Bronchial epithelial cell (primary cell): Measurements from ENCODE around the genes SIN3B, ABHD8, MRPL34 and CCDC194.

- RRBS, 2 experiments = 1 to 2% methylated on average over 32 of the region's 71 CpGs
Observed at GRCh38 chr19:16829107-16830251, at the start of gene SIN3B. Gene SIN3B, plus strand, starts transcription at chr19:16829398.

DNA sequence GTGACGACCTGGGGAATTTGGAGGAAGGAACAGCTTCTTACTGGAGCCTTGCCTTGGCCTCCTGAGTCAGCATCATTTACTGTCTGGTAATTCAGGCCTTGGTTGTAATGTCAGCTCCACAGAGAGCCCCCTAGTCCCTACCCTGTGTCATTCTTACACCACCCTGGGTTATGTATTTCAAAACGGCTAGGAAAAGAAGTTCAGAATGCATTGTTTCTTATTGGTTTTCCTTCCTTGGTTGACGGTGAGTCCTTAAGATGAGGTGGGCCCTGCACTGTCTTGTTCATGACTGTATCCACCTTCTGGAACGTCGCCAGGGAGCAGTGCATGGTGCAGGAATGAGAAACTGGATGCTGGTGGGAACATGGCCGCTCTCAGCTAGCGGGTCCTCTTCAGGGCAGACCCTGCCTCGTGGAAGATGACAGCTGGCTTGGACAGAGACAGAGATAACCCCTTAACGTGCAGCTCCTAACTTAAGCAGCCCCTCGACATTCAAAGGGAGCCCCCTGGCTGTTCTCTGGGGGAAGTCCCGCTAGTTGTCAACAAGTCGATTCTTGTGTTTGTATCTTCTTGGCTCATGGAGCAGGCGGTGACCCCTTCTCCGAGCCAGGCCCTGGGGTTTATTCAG, 7.2 kb downstream of the SIN3B start:
- RRBS, 2 experiments = no CpG with 5 or more reads among the region's 14 CpGs

DNA sequence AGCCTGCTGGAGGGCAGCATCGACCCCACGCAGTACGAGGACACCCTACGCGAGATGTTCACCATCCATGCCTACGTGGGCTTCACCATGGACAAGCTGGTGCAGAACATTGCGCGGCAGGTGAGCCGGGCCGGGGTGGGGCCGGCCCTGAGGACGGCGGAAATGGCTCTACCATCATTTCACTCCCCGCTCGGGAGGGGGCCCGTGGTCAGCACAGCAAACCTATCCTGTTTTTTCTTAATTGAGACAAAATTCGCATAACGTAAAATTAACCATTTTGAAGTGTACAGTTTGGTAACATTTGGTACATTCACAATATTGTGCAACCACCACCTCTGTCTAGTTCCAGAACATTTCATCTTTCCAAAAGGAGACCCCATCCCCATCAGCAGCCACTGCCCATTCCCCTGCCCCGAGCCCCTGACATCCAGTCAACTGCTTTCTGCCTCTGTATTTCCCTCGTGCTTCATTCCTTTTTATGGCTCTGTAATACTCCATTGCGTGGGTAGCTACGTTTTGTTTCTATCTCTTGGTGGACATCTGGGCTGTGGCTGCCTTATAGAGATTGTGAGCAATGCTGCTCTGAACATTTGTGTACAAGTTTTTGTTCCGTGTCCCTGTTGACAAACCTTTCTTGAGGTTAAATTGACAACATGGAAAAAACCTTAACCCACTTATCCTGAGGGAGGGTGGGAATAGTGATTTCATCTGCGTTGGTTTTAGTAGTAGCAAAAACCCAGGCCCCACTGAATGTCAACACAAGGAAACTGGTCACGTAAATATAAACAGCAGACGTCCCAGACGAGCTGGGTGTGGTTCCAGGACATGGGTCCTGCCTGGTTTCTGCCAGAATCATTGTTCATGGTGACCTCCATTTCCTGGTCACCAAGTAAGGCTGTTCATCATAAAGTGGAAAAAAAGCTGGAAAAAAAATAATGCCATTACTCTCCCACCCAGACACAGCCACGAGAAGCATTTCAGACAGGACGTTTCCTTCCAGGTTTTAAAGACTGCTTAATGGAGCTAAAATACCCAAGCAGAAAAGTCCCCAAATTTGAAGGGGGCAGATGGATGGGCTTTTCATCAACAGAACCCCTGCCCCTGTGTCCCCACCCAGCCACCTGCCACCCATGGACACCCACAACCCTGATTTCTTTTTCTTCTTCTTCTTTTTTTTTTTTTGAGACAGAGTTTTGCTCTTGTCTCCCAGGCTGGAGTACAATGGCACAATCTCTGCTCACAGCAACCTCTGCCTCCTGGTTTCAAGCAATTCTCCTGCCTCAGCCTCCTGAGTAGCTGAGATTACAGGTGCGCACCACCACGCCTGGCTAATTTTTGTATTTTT, 17.0 kb upstream of the F2RL3 start:
- RRBS, 2 experiments = no CpG with 5 or more reads among the region's 31 CpGs

GRCh38 chr19:17091579-17092535, 16.3 kb downstream of the MYO9B start:
- RRBS, 2 experiments = no CpG with 5 or more reads among the region's 22 CpGs

- RRBS, 2 experiments = no CpG with 5 or more reads among the region's 12 CpGs
Observed at GRCh38 chr19:17191003-17191467, 24.1 kb upstream of the USE1 start.

DNA sequence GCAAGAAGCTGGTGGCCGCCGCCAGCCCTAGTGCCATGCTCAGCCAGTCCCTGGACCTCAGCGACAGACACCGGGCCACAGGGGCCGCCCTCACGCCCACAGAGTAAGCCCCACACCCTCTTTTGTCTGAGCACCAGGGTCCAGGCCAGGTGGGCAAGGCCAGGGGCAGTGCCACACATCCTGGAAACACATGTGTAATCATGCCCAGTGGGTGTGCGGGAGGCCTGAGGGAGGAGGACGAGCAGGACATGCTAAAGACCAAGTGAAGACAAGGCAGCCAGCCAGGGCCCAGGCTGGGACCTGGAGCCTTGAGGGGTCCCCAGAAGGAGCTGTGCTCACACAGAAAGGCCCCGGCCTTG, 19.8 kb upstream of the USE1 start:
- RRBS, 2 experiments = no CpG with 5 or more reads among the region's 9 CpGs

DNA sequence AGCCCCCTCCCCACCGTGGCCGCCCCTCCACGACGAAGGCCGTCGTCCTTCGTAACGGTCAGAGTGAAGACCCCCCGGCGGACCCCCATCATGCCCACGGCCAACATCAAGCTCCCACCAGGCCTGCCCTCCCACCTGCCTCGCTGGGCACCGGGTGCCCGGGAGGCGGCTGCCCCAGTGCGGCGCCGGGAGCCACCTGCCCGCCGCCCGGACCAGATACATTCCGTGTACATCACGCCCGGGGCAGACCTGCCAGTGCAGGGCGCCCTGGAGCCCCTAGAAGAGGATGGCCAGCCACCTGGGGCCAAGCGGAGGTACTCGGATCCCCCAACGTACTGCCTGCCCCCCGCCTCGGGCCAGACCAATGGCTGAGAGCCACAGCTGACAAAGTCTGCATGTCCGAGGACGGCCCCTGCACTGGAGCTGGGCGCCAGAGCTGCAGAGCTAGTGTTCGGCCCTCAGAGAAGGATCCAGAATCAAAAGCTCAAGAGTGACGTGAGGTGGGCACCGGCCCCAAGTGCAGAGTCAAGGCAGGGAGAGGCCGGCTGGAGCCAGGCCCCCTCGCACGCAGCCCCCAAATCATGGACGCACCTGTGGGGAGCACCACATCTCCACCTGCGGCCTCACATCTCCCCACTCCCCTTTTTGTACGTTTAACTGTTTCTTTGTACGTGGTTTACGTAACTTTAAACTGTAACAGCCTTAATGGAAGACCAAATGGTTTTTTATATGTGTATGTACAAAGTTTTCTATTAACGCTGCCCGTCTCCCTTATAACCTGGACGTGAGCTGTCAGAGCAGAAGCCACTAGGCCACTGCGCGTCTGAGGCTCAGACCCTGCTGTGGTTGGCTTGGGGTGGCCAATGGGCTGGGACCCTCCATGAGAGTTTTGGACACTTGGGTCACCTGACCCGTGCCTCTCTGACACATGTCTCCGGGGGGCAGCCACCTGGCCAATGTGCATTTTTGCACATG, 2.9 kb upstream of the USE1 start:
- RRBS, 2 experiments = 86 to 91% methylated on average over 6 of the region's 51 CpGs

DNA sequence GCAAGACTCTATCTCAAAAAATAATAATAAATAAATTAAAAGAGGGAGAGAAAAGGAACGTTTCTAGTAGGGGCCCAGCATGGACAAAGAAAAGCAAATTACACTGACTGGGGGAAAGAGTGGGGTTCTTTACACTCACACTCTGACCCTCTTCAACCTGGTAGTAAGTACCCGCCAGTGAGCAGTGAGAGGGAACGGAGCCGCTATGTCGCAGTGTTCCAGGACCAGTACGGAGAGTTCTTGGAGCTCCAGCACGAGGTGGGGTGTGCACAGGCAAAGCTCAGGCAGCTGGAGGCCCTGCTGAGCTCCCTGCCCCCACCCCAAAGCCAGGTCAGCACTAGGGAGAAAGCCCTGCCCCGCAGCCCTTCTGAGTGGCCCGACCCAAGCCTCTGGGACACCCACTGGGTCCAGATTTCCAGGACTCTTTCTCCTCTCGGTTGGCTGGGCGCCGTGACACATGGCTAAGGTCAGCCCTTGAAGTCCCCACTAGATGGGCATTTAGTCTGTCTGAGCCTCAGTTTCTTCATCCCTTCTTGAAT, 1.7 kb downstream of the OCEL1 start:
- RRBS, 2 experiments = no CpG with 5 or more reads among the region's 12 CpGs

- RRBS, 2 experiments = no CpG with 5 or more reads among the region's 16 CpGs
Observed at GRCh38 chr19:17260728-17261268, 3.7 kb downstream of the USHBP1 start.

DNA sequence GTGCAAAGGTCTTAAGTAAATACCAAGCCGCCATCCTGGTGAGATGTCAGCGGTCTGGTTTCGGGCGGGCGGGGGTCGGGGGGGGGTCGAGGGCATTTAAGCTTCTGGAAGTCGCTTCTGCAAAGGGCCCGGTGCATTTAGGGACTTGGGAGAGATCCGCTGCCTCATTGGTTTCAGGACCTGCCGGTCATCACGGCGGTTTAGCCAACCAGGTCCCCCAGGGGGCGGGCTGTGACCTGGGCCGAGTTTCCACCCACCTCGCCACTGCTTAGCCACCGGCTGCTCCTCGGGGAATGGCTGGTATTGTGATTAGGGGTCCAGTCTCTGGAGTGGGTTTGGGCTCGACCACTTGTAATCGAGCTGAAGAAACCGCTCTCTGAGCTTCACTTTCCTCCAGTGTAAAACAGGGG, 7.8 kb downstream of the ANKLE1 start:
- RRBS, 2 experiments = 5 to 12% methylated on average over 7 to 8 of the region's 21 CpGs

DNA sequence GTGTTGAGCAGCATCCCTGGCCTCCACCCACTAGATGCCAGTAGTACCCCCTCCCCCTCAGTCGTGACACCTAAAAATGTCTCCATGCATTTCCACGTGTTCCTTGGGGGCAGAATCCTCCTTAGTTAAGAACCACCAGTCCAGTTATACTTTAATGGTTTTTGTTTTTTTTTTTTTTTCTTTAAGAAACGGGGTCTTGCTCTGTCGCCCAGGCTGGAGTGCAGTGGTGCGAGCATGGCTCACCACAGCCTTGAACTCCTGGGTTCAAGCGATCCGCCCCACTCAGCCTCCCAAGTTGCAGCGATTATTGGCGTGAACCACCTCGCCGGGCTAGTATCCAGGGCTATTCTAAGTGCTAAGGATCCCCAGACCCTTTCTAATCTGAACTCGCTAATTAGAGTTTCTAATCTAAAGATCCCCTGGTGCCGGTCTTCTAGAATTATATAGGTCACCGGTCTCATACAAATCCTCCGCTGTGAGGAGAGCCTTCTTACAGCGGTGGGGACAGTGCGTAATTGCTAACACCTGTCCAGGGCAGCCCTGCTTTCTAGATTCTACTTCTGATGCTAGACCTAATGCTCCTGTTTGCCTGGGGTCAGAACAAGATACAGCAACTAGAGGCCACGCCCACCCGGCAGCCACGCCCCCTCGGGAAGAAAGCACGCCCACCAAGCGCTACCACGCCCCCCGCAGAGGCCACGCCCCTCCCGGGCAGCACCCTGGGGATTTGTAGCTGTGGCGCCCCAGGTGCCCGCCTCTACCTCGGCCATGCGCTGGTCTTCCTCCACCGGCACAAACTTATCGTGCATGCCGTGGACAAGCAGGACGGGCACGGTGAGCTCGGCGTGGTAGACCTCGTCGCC, 9.5 kb downstream of the ABHD8 start:
- RRBS, 2 experiments = 48 to 49% methylated on average over 14 to 15 of the region's 40 CpGs

- RRBS, 2 experiments = 2% methylated on average over 32 of the region's 70 CpGs
Observed at GRCh38 chr19:17302941-17303898, at the start of gene ABHD8. Gene ABHD8, minus strand, starts transcription at chr19:17303425.

DNA sequence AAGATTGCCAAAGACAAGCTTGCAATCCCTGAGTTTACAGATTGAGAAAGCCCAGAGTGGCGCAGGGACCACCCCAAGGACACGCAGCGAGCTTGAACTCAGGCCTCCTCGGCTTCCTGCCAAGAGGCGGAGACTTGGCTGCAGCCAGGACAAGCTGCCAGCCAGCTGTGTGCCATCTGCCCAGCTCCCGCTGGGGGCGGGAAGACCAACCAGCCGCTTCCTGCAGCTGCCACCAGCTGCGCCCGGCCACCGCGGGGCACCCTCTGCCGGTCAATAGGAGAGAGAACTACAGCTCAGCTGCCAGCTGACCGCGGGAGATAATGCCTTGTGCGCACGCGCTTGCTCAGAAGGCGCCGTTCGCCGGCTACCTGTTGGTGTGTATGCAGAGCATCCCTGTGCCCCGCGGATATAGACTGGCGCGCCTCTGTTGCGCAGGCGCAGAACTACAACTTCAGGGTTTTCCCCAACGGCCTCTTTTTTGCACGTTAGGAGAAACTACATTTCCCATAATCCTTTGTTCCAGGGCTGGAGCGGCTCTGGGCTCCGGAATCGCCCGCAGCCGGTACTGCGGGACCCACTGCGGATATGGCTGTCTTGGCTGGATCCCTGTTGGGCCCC, at the start of gene MRPL34:
Gene MRPL34, plus strand, starts transcription at position 565 of the 618 bp plus-strand sequence.
- RRBS, 2 experiments = under 1 to 1% methylated on average over 8 of the region's 37 CpGs

DNA sequence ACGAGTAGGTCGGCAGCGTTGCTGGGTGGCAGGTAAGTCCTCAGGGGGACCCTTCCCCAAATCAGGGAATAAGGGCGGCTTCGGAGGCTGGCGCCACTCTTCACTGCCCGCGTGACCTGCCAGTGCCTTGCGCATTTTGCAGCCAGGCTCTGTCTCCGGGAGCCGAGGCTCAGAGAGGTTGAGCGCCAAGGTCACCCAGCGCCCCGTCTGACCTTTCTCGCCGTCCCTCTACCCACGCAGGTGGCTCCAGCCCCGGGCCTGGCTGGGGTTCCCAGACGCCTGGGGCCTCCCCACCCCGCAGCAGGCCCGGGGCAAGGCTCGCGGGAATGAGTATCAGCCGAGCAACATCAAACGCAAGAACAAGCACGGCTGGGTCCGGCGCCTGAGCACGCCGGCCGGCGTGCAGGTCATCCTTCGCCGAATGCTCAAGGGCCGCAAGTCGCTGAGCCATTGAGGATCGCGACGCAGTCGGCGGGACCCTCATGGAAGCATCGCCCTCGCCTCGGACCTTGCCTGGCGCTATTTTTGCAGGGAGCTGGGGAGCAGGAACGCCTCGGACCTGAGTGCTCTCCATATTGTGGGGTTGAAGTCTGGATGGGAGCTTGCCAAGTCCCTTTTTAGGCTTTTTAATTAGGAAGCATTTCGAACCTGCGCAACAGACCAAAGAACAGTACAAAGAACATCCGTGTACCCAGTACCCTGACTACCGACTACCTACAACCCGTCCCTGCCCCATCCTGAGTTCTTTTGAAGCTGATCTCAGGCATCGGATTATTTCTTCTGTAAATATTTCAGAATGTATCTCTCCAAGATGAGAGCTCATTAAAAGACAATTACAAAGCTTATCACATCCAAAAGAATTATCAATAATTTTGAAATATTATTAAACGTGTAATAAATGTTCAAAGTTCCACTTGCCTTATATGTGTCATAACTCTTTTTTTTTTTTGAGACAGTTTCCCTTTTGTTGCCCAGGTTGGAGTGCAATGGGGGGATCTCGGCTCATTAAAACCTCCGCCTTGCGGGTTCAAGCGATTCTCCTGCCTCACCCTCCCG, 582 bp downstream of the MRPL34 start:
- RRBS, 2 experiments = 1% methylated on average over 15 of the region's 59 CpGs

DNA sequence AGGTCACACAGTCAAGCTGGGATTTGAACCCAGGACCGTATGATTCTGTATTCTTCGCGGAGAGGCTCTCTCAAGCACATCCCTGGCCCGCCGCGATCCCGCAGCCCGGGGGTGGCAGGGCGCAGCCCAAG, 581 bp downstream of the ANO8 start:
- RRBS, 2 experiments = 0 to 3% methylated on average over 2 of the region's 9 CpGs

GRCh38 chr19:17337726-17338527, 574 bp downstream of the GTPBP3 start:
- RRBS, 2 experiments = 1 to 3% methylated on average over 13 to 18 of the region's 52 CpGs

DNA sequence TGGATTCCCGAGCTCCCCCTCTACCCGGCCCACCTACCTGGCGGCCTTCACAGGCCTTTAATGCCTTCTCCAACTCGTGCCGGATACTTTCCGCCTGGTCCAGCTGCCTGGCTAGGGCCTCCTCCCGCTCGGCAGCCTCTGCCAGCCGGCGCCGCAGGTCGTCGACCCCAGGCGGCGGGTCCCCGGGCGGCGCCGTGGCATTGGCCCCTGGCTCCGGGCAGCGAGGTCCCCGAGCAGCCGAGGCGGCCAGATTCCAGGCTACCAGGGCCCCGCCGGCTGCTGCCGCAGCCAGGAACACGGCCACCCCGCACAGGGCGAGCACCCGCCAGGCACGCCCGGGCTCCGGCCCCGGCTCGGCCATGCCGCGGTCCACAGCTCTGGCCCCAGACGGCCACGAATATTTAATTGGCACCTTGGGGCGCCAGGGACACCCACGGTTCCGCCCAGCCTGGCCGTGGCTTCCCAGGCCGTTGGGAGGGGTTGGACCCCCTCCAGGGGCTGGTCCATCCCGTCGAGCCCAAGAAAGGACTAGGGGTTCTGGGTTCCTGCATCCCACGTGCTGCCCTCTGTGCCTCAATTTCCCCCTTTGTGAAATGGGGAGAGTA, at the start of gene CCDC194:
Gene CCDC194, minus strand, starts transcription at position 399 of the 605 bp plus-strand sequence.
- RRBS, 2 experiments = 16 to 23% methylated on average over 29 of the region's 48 CpGs

DNA sequence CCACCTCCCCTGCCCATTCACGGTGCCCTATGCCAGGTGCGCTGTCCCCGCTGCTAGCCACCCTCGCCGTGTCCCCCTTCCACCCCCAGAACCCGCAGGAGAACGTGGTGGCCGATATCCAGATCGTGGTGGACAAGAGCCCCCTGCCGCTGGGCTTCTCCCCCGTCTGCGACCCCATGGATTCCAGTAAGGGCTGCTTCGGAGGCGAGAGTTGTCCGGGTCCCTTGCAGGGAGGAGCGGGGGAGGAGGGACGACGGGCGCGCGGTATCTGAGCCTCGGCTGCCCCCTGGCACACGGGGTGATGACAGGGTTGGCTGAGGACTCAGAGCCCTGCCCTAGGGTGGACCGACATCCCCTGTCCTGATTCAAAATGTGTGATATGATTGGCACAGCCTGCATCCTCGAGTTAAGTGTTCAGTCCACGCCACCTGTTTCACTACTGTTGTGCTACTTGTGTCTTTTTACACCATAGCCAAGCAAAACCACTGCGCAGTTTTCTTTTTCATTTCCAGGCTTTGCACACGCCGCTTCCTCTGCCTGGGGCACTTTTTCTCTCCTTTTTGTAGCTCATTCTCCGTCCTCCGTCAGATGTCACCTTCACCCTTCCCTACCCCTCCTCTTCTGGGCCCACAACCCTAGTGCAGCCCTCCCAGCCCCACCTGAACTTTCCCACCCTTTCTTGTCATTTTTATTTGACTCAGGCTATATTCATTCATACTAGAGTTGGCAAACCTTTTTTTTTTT, 774 bp downstream of the MVB12A start:
- RRBS, 2 experiments = no CpG with 5 or more reads among the region's 31 CpGs

GRCh38 chr19:17522799-17523744, 4.0 kb upstream of the NIBAN3 start:
- RRBS, 2 experiments = 21 to 22% methylated on average over 2 to 4 of the region's 22 CpGs

GRCh38 chr19:17560116-17560670, 4.7 kb downstream of the COLGALT1 start:
- RRBS, 2 experiments = no CpG with 5 or more reads among the region's 17 CpGs